Cytotoxic T cell (primary cell): ENCODE results near the genes CBX2 and TBC1D16.

GRCh38 chr17:78879503-78880322, 23.3 kb downstream of the CEP295NL start:
- PRO-cap, 2 experiments, result peak in 2 of 2 experiments; most common plus-strand start chr17:78879906 (in 2); most common minus-strand start chr17:78879818 (in 1)

GRCh38 chr17:78881628-78882241, 21.3 kb downstream of the CEP295NL start:
- PRO-cap, 2 experiments, result no peak in any of the 2 experiments

DNA sequence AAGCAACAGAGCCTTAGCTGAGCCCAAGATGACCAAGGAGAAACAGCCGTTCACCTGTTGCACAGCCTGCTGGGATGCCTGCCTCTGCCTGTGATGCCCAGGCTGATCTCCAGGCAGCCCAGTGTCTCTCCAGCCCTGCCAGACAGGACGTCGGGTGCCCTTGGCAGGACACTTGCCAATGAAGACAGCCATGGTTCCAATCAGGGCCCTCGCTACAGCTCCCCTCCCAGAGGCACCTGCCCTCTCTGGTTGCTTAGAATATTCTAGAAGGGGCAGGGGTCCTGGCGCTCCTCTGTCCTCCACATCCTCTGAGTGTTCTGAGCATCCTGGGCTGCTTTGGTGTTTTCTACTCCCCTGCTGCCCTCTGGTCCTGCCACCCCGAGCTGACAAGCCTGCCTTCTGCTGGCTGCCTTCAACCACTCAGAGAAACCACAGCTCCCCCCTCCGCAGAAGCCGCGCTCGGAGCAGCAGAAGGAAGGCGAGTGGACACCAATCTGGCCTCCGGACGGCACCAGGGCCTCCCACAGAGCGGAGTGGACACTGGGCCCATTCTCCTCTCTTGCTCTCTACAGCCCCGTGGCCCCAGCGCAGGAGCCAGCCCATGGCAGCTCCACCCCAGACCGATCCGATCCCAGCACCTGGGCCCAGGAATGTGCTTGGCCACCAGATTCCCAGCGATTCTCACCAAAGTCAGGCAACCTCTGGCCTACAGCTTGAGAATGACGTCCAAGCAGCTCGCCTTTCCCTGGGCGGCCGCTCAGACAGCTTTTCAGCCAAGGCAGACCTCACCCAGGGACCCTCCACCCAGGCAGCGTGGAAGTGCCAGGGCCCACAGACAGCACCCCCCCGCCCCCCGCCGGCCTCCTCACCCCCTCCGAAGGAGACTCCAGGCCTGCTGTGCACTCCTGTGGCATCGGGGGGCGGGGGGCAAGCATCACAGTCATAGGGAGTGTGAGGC, 6.5 kb downstream of the CEP295NL start:
- PRO-cap, 2 experiments, result no peak in any of the 2 experiments

GRCh38 chr17:78935164-78935949, 10.2 kb upstream of the TIMP2 start:
- PRO-cap, 2 experiments, result no peak in any of the 2 experiments

DNA sequence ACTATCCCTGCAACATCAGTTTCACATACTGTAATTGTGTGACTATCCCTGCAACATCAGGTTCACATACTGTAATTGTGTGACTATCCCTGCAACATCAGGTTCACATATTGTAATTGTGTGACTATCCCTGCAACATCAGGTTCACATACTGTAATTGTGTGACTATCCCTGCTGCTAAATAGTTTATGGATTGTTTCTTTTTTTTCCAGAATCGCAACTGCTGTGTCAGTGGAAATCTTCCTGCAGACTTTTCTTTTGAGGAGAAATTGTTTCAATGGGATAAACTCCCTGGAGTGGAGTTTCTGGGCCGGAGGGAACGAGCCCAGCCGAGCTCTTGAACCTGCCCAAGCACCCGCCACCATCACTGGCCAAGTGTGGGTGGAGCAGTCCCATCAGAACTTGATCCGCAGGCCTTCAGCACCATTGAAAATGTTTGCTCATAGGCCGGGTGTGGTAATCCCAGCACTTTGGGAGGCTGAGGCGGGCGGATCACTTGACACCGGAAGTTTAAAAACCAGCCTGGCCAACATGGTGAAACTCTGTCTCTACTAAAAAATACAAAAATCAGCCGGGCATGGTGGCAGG, 4.6 kb downstream of the LGALS3BP start:
- PRO-cap, 2 experiments, result no peak in any of the 2 experiments

GRCh38 chr17:79002482-79003300, 6.9 kb downstream of the CANT1 start:
- PRO-cap, 2 experiments, result no peak in any of the 2 experiments

GRCh38 chr17:79005335-79005946, 4.1 kb downstream of the CANT1 start:
- PRO-cap, 2 experiments, result no peak in any of the 2 experiments

- PRO-cap, 2 experiments, result no peak in any of the 2 experiments
These were observed 673 bp downstream of the ENGASE start for GRCh38 chr17:79075230-79075763.

DNA sequence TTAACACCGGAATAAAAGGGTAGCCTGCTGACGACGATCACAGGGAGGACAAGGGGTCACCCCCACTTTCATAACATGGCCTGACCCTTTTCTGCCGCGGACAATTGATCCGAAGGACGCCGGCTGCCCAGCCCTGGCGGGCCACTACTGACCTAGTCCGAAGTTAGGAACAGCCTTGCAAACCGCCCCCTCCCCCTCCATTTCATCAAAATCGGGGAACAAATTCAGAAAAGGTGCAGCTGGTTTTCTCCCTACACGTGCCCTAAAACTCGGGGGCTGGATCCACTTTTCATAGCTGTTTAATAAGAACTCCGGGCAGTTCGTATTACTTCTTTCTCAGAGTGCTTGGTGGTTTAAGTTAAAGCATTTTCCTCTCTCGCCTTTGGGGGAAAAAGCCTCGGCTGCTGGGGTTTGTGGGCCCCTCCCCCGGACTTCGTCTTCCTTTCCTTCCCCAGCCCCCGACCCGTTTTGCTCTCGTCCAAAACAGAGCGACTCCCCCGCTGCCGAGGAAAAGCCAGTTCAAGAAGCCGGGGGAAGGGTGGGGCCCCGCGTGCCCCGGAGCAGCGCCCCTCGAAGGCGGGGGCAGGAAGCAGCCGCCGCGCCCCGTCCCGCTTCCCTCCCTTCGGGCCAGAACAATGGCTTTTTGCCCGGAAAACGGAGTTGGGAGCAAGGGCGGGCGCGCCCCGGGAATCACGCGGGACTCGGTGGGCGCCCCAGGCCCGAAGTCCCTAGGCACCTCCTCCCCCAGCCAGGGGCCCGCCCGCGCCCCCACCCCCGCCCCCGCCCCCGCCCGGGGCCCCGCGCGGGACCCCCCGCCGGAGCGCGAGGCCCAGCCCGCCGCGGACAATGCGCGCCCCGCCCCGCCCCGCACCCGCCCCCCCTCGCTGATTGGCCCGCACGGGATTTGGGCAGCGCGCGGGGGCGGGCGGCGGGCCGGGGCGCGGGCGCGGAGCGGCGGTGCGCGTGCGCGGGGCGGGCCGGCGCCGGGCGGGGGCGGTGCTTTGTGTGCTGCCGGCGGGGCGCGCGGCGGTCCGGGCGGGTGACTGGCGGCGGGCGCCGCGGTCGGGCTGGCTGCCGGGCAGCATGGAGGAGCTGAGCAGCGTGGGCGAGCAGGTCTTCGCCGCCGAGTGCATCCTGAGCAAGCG, at the start of gene CBX2:
CBX2 (plus strand) TSS at position 996 of the 1,145 bp plus-strand sequence.
- PRO-cap, 2 experiments, result no peak in any of the 2 experiments

DNA sequence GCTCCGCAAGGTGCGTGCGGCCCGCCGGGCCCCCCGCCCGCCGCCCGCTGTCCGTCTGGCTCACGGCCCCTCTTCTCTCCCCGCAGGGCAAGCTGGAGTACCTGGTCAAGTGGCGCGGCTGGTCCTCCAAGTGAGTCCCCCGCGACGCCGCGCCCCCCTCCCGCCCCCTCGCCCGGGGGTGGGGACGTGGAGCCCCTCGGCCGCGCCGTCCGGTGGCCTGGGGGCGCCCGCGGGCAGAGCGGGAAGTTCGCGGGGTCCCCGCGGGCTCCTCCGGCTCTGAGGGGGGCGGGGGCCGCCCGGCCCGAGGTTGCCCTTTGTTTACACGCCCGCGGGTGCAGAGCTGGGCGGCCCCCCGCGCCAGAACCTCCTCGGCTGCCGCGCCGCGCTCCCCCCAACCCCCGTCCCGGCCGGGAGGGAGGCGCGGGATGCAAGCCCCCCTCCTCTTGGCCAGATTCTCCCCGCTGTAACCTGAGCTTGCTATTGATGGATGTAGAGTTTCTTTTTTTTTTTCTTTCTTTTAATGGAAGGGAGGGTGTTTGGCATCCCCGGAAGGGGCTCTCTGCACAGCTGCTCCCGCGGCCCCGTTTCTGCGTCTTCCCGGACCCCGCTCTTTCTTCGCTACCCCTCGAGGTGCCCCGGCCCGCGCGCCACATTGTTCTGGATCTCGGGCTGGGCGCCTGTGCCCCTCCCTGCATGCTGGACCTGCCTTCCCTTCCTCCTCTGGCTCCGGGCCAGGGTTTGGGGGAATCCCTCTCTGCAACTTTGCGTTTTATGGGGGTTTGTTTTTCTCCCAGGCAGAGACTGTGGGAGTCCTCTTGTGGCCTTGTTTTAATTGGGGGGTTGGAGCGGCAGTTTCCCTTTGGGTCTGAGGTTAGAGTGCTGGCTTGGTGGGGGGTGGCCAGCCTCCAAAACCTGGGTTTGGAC, 612 bp downstream of the CBX2 start:
- PRO-cap, 2 experiments, result no peak in any of the 2 experiments

DNA sequence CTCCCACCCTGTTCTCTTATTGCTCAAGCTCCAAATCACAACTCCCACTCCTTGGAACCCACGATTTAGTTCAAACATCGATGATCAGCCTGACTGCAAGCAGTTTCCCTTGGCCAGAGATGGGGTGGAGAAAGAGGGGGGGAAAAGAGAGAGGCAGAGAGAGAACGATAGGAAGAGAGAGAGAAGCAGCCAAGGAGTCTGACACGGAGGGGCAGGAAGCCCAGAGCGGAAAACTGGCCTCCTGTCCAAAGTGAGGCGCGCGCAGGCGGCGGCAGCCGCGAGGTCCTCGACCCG, 1.6 kb upstream of the CBX8 start:
- PRO-cap, 2 experiments, result no peak in any of the 2 experiments

DNA sequence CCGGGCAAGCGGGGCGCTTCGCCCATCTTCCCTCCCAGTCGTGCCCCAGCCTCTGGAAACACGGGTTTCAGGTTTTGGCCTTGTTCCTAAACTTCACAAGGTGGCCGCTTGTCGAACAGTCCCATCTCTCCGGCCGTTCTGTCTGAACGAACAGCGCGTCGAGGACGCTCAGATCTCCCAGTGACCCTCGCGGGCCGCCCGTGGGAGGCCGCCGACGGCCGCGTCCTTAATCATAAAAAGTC, 1.9 kb upstream of the CBX8 start:
- PRO-cap, 2 experiments, result no peak in any of the 2 experiments

GRCh38 chr17:79810286-79810603, 13.4 kb upstream of the CBX8 start:
- PRO-cap, 2 experiments, result no peak in any of the 2 experiments

GRCh38 chr17:79831506-79832426, 7.5 kb downstream of the CBX4 start:
- PRO-cap, 2 experiments, result peak in 2 of 2 experiments; most common minus-strand start chr17:79832101 (in 2)

DNA sequence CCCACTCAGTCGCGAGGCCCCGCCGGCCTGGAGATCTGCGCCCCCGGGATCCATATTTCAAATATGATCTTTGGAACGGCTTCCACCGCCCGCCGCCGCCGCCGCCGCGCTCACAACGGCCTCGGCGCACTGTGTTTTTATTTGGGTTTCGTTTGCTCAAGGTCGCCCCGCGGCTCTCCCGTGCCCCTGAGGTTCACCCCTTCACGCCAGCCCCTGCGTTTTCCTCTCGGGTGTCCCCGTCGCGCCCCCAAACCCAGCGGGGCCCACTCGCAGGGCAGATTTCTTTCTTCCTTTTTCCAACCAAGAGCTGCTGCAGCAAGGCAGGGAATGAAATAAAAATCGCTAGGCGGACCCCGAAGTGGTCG, 4.3 kb upstream of the CBX4 start:
- PRO-cap, 2 experiments, result no peak in any of the 2 experiments

GRCh38 chr17:79897658-79898224, 58.5 kb upstream of the CBX4 start:
- PRO-cap, 2 experiments, result no peak in any of the 2 experiments

- PRO-cap, 2 experiments, result no peak in any of the 2 experiments
These were observed 86.6 kb downstream of the TBC1D16 start for GRCh38 chr17:79948870-79949657.

DNA sequence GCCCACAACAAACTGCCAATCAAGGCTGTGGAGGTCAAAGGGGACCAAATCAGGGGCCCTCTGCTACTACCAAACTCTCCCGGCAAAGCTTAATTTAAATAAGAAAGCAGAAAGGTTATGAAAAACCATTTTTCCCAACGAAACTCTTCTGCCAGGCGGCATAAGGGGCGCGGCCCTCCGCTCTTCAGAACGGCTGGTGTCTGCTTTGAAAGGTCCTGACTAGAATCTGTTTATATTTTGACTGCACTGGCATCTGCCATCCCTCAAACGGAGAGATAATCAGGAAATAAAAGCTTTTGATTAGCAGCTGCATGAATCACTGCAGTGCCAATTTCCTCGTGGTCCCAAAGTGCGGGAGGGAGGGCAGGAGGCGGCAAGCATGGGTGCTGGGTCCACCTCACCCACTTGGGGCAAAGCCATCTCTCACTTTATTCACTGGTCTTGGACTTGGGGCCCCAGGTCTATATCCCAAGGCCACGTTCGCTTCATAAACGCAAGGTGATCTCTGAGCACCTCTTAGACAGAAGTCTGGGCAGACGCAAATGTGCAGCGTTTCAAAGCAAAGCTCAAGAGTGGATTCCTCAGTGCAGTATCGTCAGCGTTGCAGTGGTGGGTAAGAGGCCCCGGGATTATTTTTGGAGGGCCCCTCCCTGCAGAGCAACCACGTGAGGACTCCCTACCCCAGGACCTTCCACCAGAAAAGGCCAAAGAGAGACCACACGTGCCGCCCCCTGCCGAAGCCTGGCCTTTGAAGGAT, 49.7 kb downstream of the TBC1D16 start:
- PRO-cap, 2 experiments, result no peak in any of the 2 experiments

DNA sequence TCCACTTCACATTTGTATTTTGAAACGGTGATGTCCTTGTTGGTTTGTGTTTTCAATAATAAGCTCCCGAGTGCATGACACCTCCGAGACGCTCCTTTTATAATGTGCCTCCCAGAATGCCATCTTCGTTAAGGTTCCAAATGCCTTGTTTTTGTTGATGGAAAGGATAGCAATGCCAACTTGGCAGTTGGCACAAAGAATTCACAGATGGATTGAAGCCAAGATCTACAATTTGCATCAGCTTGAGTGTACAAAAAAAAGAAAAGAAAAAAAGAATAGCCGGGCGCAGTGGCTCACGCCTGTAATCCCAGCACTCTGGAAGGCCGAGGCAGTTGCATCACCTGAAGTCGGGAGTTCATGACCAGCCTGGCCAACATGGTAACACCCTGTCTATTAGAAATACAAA, 7.7 kb downstream of the TBC1D16 start:
- PRO-cap, 2 experiments, result no peak in any of the 2 experiments

DNA sequence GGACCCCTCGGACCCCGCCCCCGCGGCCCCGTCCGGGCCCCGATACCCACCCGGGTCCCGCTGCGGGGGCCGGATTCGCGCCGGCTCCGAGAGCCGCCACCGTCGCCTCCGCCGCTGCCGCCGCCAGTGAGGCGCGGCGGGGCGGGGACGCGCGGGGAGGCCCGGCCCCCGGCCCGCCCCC, at the start of gene TBC1D16:
TBC1D16 (minus strand) TSS at position 128 of the 181 bp plus-strand sequence.
- PRO-cap, 2 experiments, result peak in 2 of 2 experiments; most common minus-strand start position 128 of the sequence (in 2)